Measurements from ENCODE around the gene CES2.

DNA sequence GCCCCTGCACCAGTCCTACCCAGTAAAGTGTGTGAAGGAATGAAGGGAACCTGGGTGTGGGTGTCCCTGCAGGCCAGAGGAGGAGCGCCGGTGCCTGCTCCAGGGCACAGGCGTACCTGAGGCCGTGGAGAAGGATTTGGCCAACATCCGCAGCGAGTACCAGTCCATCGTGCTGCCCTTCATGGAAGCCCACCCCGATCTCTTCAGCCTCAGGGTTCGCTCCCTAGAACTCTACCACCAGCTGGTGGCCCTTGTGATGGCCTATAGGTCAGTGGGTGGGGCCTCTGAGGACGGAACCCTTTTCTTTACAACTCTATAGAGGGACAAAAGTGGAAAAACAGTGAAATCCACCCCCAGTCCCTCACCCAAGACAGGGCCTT is 1.1 kb downstream of the SETD6 start:
- PRO-cap: no peak
- RAMPAGE, long total RNA, 5 experiments: no peak in any of the 5 experiments
- RRBS: no CpG with 5 or more reads among the region's 10 CpGs

DNA sequence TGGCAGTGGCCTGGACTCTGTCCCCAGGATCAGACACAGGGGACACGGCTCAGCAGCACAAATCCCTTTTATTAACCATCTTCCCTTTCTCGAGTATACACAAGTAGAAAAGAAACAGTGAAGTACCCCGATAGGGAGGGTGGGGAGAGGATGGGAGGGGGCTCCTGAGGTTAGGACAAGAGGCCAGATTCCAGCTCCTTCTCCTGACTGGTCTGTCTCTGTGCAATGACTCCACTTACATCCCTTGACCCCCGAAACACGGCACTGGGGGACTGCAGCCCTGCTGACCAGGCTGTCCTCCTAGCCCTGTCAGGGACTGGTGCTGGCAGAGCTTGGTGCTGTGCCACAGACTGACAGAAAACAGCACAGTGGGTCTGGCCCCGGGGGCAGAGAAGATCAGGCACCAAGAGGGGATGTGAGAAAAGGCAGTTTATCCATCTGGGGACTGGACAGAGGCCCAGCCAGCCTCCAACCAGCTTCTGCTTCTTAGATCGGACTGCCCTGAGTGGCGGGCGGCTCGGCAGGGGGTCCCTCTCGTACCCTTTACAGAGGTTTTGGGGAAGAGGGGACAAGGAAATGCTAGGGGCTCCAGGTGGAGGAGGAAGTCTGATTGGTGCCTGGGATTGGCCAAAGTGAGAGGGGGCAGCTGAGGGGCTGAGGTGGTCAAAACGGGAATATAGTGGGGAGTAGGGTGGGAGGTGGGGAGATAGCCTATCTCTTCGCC is 19.3 kb downstream of the SLC38A7 start:
- PRO-cap: no peak
- RAMPAGE, long total RNA, 5 experiments: no peak in any of the 5 experiments
- RRBS: no CpG with 5 or more reads among the region's 13 CpGs

GRCh38 chr16:58683185-58683896 is 1.2 kb downstream of the SLC38A7 start:
- PRO-cap: no peak
- RAMPAGE, long total RNA, 5 experiments: no peak in any of the 5 experiments
- RRBS: no CpG with 5 or more reads among the region's 8 CpGs

DNA sequence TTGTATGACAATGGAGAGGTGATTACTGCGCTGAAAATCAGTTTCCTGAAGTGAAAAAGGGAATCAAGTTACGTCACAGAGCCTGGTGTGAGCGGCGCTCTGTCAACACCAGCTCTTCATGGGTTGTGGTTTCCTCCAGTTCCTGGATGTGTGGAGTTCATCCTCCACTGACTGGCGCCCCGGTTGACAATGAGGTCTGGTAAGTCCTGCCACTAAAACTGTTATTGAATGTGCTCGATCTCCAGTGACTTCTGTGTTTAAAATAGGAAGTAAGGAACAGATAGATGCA is 21.8 kb upstream of the GOT2 start:
- PRO-cap: no peak
- RAMPAGE, long total RNA, 5 experiments: no peak in any of the 5 experiments
- RRBS: no CpG with 5 or more reads among the region's 7 CpGs

- PRO-cap: no peak
- RAMPAGE, long total RNA, 5 experiments: no peak in any of the 5 experiments
- RRBS: no CpG with 5 or more reads among the region's 6 CpGs
Observed at GRCh38 chr16:59731095-59731648, 997.1 kb upstream of the GOT2 start.

GRCh38 chr16:60522666-60523021 is 1513.6 kb downstream of the CDH8 start:
- PRO-cap: no peak
- RAMPAGE, long total RNA, 5 experiments: no peak in any of the 5 experiments
- RRBS: no CpG with 5 or more reads among the region's 15 CpGs

DNA sequence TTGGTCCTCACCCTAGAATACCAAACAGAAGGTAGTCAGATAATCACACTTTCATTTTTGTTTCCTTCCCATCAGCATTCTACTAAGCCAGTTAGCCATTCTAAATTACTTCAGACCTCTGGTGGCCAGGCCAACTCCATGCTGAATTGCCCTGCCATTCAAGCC is 420.9 kb upstream of the CDH5 start:
- PRO-cap: no peak
- RAMPAGE, long total RNA, 5 experiments: no peak in any of the 5 experiments

DNA sequence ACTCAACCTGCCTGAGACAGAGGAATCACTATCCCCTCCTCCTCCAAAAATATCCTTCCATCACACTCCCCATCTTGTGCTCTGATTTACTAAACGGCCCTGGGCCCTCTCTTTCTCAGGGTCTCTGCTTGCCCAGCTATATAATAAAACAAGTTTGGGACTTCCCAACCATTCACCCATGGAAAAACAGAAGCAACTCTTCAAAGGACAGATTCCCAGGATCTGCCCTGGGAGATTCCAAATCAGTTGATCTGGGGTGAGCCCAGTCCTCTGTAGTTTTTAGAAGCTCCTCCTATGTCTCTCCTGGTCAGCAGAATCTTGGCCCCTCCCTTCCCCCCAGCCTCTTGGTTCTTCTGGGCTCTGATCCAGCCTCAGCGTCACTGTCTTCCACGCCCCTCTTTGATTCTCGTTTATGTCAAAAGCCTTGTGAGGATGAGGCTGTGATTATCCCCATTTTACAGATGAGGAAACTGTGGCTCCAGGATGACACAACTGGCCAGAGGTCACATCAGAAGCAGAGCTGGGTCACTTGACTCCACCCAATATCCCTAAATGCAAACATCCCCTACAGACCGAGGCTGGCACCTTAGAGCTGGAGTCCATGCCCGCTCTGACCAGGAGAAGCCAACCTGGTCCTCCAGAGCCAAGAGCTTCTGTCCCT is 908 bp upstream of the CDH5 start:
- PRO-cap: unidirectional peak, minus-strand start at position 281 of the sequence
- RAMPAGE, long total RNA, 5 experiments: no peak in any of the 5 experiments
- RRBS: no CpG with 5 or more reads among the region's 6 CpGs

DNA sequence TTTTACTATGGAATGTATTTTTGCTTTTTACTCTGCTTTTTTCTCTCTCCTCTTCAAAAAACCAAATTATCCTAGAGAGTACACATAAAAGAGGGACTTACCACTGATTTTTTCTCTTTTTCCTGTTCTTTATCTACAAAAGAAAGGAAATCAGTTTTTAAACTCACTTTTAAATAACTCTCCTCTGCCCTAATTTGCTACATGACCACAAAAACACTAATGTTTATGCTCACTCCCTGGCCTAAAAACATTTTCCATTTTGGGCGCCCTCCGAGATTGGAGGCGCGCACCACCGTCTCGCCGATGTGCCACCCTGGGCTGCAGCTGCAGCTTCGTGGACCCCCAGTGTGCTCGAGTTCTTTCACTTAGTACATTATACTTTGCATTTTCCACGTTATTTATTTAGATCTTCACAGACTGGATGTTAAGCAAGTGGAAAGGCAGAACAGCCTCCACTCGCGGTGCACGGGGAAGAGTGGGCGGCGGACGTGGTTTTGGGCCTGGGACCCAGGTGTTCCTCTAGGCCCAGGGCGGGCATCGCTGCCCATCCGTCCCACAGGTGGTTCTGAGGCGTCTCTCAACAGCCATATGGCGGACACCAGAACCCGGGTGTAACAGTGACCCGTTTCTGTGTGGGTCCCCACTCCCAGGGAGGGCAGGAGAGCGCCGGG is 910 bp downstream of the TK2 start:
- PRO-cap: no peak
- RAMPAGE, long total RNA, 5 experiments: start-site peak on the minus strand in 1 of 5 experiments, centred at position 241 of the sequence, 9 reads per replicate
- RRBS: 2% methylated on average over 4 of the region's 25 CpGs

DNA sequence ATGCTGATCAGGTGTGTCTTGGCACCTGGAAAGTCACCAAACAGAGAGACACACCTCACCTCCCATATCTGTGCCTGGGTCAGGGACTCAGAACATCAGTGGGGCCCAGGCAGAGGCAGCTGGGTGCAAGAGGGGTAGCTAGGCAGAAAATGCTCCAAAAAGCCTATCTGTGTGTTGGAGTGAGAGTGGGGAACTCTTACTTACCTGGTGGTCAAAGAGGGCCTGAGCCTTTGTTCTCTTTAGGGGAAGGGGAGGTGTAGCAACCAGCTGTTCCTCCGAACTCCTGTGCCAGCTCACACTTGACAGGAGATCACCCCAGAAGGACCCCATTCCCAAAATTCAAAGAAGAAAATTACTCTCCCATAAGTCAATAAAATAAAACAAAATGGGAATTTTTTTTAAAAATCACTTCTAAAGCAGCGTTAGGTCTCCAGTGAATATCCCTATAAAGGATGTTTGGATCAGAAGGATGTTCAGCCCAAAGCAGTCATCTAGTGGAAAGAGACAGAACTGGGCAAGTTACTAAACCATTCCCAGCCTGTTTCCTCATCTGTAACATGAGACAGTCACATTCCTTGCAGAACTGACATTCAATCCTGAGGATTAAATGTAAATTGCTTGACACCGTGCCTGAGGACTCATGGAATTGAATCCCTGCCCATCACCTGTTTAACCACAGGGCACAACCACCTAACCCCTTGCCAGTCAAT is 1.1 kb downstream of the CMTM2 start:
- PRO-cap: no peak
- RAMPAGE, long total RNA, 5 experiments: start-site peak on the minus strand in 1 of 5 experiments, centred at positions 137 to 336 of the sequence, 5 to 8 reads per replicate
- RRBS: no CpG with 5 or more reads among the region's 3 CpGs

GRCh38 chr16:66615321-66615873 is 10.9 kb downstream of the CMTM3 start:
- PRO-cap: no peak
- RAMPAGE, long total RNA, 5 experiments: start-site peak on the minus strand in 1 of 5 experiments, at chr16:66615669-66615854 at its widest, 21 reads per replicate
- RRBS: no CpG with 5 or more reads among the region's 12 CpGs

GRCh38 chr16:66743517-66743841 is 7.9 kb downstream of the DYNC1LI2 start:
- PRO-cap: no peak
- RAMPAGE, long total RNA, 5 experiments: no peak in any of the 5 experiments

- PRO-cap: no peak
- RAMPAGE, long total RNA, 5 experiments: no peak in any of the 5 experiments
- RRBS: no CpG with 5 or more reads among the region's 7 CpGs
Observed at GRCh38 chr16:66926805-66927531, 1.6 kb upstream of the RRAD start.

DNA sequence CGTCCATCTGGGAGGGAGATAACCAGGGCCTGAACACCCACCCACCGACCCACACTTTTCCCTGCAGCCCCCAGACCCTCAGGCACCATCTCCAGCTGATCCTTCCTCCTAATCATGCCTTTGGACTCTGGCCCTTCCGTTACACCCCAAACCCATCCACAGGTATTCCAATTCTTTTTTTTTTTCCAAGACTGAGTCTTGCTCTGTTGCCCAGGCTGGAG is 1.5 kb downstream of the CIAO2B start:
- PRO-cap: no peak
- RAMPAGE, long total RNA, 5 experiments: no peak in any of the 5 experiments
- RRBS: no CpG with 5 or more reads among the region's 3 CpGs

DNA sequence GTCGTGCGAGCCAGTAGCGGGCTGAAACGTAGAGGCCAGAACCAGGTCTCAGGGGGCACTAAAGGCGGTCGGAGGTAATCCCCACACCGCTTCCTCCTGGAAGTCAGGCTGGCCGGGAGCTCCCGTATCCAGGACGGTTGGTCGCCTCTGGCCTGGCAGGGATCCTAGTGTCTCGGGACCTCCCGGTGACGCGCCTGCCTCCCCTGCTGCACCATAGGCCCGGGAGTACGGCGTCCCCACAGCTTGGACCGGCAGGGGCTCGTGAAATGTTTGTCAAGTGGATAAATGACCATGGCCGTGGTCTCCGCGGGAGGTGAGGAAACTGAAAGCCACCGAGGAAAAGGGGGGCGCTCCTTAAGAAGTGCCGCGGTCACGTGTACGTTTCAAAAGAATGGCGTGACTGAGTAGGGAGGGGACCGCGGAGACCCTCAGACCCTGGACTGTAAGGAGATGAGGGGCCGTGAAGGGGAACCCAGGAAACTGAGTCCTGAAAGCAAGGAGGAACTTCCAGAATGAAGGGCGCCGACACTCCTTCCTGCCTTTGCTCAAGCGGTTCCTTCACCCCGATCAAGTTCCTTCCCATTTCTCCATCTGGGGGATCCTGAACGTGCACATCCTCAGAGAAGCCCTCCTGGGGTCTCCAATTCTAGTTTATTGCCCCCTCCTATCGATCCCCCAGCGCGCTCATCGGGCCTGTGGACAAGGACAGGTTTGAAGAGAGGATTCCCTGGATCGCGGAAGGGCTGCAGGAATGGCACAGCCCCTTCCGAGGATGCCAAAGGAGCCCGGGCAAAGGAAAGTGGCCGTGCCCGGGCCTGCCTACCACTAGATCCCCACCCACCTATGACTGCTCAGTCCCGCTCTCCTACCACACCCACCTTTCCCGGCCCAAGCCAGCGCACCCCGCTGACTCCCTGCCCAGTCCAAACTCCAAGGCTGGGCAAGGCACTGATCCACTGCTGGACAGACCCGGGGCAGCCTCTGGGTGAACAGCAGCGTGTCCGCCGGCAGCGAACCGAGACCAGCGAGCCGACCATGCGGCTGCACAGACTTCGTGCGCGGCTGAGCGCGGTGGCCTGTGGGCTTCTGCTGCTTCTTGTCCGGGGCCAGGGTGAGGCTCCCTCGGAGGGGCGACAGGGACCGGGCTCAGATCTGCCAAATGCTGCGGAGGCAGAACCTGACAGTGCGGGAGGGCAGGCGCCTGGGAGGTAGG is at the start of gene CES2:
TSS of gene CES2 (plus strand) at position 916 of the 1,213 bp plus-strand sequence.
- PRO-cap: bidirectional peak, plus-strand start at position 921 of the sequence, minus-strand start at position 774 of the sequence
- RAMPAGE, long total RNA, 5 experiments: start-site peak on the plus strand in 3 of 5 experiments, centred at positions 448 to 956 of the sequence, 10 to 267 reads per replicate
- RRBS: 9% methylated on average over 21 of the region's 73 CpGs

DNA sequence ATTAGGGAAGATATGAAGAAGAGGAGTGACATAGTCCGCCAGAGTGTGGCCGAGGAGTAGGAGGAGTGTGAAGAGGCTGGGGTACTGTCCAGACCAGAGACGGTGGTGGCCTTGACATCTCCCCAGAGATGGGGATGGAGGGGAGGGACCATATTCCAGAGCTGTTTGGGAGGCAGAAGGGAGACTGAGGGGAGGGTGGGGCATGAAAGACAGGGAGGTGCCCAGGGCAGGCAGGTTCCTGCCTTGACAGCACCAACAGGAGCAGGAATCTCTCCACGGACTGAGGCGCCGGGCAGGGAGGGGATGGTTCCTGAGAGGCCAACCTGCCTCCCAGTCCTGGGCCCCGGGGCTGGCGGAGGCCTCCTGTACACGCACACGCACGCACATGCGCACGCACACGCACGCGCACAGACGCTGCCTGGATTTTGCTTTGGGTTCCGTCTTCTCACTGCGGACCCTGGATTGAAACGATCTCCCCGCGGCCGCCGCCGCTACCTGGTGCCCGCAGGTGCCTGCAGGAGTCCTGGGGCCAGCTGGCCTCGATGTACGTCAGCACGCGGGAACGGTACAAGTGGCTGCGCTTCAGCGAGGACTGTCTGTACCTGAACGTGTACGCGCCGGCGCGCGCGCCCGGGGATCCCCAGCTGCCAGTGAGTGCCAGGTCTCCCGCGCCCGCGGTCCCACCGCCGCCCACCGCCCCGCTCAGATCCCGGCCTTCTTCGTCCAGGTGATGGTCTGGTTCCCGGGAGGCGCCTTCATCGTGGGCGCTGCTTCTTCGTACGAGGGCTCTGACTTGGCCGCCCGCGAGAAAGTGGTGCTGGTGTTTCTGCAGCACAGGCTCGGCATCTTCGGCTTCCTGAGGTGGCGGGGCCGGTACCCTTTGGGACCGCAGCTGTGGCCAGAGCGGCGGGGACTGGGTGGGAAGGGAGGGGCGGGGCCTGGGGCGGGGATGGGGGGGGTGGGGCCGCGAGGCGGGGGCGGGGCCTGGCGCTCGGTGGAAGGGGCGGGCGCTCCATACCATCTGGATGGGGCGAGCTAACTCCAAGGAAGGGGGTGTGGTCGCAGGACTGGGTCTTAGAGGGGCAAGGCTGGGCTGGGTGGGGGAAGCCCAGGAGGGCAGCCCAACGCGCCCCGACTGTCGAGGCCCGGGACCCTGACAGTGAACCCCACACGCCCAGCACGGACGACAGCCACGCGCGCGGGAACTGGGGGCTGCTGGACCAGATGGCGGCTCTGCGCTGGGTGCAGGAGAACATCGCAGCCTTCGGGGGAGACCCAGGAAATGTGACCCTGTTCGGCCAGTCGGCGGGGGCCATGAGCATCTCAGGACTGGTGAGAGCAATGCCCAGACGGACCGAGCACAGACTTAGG is 12.2 kb downstream of the CES4A start:
- PRO-cap: bidirectional peak, plus-strand start at position 643 of the sequence, minus-strand start at position 493 of the sequence; unidirectional peak, minus-strand start at position 850 of the sequence; unidirectional peak, minus-strand start at position 915 of the sequence
- RAMPAGE, long total RNA, 5 experiments: start-site peak on the plus strand in 3 of 5 experiments, centred at positions 421 to 521 of the sequence, 11 to 22 reads per replicate
- RRBS: 2% methylated on average over 17 of the region's 101 CpGs

DNA sequence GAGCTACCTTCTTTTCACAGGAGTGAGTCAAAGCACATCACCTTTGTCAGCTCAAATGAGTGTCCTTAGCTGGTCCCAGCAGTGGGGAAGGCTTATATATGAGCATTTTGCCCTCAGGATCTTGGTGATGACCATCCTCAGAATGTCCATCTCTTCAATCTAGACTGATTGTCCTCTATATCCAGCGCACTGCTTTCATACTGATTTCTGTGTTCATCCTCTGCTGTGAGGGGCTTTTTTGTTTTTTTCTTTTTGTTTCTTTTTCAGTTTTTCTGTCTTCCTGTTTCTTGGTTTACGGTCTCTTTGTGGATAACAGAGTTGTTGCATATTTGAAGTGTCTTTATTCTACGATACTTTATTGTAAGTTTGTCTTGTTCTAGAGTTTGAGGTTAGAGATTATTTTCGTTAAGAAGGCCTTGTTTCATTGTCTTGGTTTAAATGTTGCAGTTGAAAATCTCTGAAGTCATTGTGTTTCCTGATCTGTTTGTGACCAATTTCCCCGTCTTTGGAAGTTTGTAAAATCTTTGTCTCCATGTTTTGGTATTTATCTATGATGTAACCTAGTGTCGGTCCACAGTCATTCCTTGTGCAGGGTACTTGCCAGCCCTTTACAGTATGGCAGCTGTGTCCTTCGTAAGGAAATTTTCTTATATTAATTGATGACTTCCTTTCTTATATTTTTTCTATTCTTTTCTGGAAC is 25.1 kb downstream of the CBFB start:
- PRO-cap: no peak
- RAMPAGE, long total RNA, 5 experiments: no peak in any of the 5 experiments
- RRBS: no CpG with 5 or more reads among the region's 7 CpGs

DNA sequence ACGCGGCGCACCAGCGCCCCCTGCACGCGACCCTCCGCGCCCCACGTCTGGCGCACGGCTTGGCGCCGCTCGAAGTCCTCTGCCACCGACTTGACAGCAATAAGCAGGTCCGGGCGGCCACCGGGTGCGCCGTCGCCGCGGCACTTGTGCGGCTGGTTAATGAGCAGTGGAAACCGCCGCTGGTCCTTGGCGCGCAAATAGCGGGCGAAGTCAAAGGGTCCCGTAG is 857 bp downstream of the B3GNT9 start:
- PRO-cap: no peak
- RAMPAGE, long total RNA, 5 experiments: no peak in any of the 5 experiments
- RRBS: 36% methylated on average over 9 of the region's 31 CpGs

DNA sequence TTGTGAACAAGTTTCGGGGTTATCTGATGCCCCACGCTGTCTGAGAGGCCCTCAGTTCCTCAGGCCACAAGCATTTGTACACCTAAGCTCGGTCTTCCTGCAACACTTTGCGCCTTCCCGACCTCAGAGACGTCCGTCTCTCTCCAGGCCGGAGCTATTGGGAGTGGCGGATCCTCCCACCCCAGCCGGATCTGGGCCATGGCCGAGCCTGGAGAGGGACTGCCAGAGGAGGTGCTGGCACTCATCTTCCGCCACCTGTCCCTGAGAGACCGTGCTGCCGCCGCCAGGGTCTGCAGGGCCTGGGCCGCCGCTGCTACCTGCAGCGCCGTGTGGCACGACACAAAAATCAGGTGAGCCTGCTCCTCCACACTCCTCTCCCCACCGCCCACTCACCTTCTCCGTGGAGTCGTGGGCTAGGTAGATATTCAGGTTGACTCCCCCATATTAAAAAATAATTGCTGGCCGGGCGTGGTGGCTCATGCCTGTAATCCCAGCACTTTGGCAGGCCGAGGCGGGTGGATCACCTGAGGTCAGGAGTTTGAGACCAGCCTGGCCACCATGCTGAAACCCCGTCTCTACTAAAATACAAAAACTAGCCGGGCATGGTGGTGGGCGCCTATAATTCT is 1.9 kb downstream of the FBXL8 start:
- PRO-cap: unidirectional peak, minus-strand start at position 131 of the sequence
- RAMPAGE, long total RNA, 5 experiments: no peak in any of the 5 experiments
- RRBS: no CpG with 5 or more reads among the region's 30 CpGs

DNA sequence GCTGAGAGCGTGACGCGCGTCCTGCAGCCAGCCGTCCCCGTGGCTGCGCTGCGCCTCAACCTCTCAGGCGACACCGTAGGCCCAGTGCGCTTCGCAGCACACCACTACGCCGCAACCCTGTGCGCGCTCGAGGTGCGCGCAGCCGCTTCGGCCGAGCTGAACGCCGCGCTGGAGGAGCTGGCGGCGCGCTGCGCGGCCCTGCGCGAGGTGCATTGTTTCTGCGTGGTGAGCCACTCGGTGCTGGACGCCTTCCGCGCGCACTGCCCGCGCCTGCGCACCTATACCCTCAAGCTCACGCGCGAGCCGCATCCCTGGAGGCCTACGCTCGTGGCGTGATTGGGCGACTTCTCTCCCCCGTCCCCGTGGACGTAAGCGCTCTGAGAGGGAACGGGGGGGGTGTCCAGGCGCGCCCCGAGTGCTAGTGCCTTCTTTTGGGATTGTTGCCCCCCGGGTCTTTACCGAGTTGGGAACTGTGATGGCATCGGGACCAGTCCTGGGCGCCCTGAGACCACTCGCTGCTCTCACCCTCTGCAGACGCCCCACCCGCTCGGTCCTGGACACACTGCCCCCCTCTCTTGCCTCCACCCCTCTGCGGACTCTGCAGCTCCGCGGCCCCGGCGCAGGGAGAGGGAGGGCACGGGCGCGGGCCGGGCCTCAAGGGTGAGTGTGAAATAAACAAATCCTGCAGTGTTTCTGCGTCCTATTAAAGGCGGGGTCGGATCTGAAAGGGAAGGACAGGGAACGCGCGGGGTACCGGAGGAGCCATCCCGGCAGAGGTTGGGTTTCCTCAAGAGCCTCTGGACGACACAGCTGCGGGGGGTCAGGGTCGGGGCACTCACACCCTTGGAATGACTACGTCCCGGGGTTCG is 826 bp upstream of the HSF4 start:
- PRO-cap: bidirectional peak, plus-strand start at position 380 of the sequence, minus-strand start at position 255 of the sequence; unidirectional peak, plus-strand start at position 706 of the sequence
- RAMPAGE, long total RNA, 5 experiments: no peak in any of the 5 experiments
- RRBS: 4% methylated on average over 11 of the region's 88 CpGs